ENCODE data around the genes S100A10, S100A11, LCE2B, LCE1D and SPRR5.

- RRBS = 63% methylated on average over 3 of the region's 13 CpGs
Measured at GRCh38 chr1:151509847-151510499, 1.2 kb upstream of the CGN start.

DNA sequence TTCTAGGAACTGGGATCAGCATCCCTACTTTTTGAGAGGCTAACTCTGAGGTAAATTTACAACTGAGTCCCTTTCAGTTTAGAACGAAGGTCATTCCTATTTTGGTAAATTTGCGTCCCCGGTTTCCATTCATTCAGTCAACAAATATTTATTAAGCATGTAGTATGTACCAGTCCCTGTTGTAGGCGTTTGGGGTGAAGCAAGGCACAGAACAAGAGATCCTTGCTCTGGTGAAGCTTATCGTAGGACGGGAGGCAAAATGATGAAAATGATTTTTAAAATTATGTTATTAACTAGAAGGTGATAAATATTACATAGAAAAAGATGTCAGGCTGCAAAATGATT is 715 bp upstream of the CGN start:
- RRBS = no CpG with 5 or more reads among the region's 6 CpGs

GRCh38 chr1:151513480-151514597 is 2.7 kb downstream of the CGN start:
- RRBS = no CpG with 5 or more reads among the region's 9 CpGs

DNA sequence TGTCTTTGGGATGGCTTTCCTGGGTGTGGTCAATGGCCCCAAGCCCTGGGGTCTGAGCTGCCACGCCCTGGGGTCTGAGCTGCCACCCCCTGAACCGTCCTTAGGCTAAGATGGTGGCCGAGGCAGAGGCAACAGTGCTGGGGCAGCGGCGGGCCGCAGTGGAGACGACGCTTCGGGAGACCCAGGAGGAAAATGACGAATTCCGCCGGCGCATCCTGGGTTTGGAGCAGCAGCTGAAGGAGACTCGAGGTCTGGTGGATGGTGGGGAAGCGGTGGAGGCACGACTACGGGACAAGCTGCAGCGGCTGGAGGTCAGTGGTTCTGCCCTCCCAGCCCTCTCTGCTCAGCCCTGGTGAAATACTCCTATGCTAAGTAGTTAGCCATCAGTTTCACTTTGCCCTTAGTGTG is 10.3 kb upstream of the TUFT1 start:
- RRBS = no CpG with 5 or more reads among the region's 18 CpGs

DNA sequence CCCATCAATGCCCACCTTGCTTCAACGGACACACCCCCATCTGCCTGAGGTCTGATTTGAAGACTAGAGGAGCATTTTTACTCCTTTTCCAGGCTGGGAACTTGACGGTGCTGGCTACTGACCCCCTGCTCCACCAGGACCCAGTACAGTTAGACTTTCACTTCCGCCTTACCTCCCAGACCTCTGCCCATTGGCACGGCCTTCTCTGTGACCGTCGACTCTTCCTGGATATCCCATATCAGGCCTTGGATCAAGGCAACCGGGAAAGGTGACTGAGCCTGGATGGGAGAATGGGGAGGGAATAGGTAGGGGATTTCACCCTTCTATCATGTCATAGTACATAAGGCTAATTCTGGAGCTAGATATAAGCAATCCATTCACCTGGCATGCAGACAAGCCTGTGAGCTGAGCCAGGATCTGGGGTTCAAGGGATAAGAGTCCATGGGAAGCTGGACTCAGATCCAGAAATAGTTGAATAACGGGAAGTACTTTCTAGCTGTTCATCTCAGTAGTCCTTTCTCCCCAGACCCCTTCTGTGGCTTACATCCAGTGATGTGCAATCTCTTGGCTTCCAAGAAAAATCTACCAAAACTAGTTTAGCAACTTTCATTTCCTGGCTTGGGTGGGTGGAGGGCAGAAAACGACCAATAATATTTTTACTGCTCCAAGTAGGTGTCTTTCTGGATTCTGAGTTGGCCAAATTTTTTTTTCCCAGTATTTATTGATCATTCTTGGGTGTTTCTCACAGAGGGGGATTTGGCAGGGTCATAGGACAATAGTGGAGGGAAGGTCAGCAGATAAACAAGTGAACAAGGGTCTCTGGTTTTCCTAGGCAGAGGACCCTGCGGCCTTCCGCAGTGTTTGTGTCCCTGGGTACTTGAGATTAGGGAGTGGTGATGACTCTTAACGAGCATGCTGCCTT is 4.9 kb upstream of the MRPL9 start:
- RRBS = no CpG with 5 or more reads among the region's 12 CpGs

GRCh38 chr1:151825965-151826714 is 5.5 kb downstream of the RORC start:
- RRBS = no CpG with 5 or more reads among the region's 16 CpGs

- RRBS = no CpG with 5 or more reads among the region's 4 CpGs
Measured at GRCh38 chr1:151834308-151834839, 2.8 kb upstream of the RORC start.

GRCh38 chr1:151838983-151839338 is 659 bp downstream of the C2CD4D start:
- RRBS = no CpG with 5 or more reads among the region's 23 CpGs

- RRBS = no CpG with 5 or more reads among the region's 3 CpGs
Measured at GRCh38 chr1:151920135-151920619, 10.9 kb upstream of the THEM4 start.

- RRBS = no CpG with 5 or more reads among the region's 10 CpGs
Measured at GRCh38 chr1:151944188-151945531, 35.3 kb upstream of the THEM4 start.

DNA sequence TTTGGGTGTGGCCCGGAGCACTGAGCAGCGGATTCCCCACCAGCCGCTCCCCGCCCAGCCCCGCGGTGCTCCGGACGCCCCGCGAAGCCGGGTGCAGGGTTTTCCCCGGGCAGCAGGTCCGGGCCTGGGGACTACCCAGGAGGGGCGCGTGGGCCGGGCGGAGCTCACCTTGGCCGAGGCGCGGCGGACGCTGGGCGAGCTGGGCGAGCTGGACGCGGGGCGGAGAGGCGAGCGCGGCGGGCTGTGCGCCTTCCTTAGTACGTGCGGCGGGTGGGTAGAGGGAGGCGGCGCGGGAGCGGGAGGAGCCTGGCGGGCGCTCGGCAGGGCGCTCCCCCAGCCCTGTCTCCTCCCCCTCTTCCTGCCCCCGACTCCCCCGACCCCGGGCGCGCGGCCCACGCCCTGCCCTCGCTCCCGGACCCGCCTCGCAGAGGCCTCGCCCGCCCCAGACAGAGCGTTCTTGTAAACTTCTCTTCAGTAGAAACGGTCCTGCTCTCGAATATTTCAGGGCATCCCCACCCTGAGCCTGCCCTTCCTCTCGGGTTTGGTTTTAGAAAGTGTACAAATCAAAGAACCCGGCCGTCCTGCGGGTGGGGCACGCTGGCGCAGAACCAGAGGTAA is at the start of gene S100A10:
S100A10 (minus strand) TSS at position 276 of the 618 bp plus-strand sequence.
- RRBS = 3% methylated on average over 12 of the region's 65 CpGs

DNA sequence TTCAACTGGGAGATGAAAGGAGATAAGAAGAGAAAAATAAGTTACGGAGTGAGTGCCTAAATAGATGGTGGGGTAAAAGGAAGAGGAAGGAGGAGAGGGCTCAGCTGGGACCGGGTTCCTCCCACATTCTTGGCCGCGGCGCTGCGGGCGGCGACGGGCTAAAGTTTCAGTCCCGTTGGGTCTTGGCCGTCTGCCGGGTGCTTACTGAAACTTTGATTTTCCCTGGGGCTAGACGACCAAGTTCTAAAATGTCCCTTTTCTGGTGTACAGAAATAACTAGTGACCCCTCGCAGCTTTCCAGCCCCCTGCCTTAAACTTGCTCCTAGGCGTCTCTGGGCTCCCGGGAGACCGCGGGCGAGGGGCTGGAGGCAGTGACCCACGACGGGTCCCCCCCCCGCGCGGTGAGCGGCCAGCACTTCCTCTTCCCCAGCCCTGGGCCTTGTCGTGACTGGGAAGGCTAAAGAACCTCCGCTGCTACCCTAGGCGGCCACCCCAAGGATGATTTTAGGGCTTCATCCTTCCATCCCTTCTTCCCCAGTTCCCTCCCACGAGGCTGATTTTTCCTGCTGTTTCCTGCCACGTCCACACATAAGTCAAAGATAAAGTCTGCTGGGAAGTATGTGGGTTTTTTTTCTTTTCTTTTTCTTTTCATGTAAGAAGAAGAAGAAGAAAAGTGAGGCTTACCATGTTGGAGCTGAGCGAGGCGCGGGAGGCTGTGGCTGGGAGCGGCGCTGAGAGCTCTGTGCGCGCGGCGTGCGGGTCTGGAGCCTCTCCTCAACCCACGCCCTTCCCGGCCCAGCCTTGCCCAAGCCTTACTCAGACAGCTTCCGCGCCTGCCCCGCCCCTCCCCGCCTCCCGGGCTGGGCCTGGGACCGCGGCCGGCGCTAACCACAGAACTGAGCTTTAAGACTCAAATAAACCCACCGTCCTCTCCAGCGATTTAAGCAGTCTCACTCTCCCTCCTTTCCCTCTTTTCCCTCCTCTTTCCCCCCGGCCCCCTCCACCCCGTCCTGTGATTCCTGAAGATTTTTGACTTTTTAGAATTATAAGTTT is at the start of gene S100A11:
S100A11 (minus strand) TSS at position 776 of the 1,053 bp plus-strand sequence.
- RRBS = 3% methylated on average over 15 of the region's 55 CpGs

DNA sequence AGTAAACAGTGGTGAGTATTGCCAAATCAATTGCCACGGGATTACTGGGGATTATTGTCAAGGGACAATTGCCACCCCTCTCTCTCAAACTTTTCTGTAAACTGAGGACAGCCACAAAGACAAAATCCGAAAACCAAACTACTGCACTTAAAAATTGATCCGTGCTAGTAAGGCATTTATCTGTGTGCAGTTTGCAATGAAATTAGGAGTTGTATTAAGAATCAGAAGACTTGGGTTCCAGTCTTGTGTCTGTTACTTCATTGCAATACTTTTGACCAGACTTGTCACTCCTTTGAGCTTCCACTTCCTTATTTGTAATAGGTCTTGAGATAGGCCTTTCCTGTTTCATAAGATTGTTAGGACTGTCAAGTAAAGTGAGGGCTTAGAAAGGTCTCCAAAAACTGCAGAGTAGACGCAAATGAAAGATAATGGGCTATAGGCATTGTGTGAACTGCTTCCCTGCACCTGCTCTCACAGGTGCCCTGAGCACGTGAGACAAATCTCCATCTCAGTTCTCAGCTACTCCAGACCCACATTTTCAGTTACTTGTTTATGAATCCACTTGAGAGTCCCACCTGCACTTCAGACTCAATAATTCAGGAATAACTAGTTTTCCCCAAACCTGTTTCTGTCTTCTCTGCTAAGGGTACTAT is 1.4 kb upstream of the S100A11 start:
- RRBS = no CpG with 5 or more reads among the region's 5 CpGs

DNA sequence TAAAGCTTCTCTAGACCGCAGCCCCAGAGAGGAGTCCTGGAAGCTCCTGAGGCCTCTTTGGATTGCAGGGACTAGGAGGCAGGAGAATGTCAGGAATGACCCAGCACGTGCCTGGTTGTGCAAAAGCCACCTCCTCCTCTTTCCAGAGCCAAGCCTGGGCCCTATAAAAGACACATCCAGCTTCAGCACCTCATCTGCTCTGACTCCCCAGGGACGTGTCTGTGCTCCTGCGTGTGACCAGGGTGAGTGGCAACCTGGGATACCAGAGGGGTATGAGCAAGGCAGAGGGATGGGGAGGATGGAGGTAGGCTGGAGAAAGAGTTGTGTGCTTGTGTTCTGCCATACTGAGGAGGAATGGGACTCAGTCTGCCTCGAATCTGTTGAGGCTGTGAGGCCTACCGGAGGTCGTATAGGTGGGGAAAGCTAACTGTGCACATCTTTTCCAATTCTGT is at the start of gene LCE2B:
LCE2B (plus strand) TSS at position 209 of the 452 bp plus-strand sequence.
- RRBS = no CpG with 5 or more reads among the region's 7 CpGs

DNA sequence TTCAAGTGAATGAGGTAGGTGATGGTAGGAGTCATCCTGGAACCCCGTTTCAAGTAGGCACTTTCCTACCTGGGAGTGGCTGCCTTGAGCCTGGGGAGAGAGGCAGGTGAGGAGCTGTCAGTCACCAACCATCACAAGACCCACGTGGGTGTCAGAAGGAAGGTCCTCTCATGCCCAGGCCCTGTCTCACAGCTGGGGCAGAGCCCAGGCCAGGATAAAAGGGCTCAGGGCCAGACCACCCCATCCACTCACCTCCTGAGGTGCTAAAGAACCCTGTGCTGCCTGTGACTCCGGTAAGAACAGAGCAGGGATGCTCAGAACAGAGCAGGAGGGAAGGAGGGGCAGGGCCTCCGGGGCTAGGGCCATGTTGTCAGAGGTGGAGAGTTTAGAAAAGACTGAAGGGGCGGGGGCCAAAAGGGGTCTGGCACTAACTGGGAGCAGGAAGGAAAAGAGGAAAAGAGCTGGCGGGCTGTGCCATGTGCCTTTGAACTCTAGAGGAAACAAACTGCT is at the start of gene LCE1D:
LCE1D (plus strand) TSS at position 243 of the 510 bp plus-strand sequence.
- RRBS = 65% methylated on average over 2 of the region's 6 CpGs

DNA sequence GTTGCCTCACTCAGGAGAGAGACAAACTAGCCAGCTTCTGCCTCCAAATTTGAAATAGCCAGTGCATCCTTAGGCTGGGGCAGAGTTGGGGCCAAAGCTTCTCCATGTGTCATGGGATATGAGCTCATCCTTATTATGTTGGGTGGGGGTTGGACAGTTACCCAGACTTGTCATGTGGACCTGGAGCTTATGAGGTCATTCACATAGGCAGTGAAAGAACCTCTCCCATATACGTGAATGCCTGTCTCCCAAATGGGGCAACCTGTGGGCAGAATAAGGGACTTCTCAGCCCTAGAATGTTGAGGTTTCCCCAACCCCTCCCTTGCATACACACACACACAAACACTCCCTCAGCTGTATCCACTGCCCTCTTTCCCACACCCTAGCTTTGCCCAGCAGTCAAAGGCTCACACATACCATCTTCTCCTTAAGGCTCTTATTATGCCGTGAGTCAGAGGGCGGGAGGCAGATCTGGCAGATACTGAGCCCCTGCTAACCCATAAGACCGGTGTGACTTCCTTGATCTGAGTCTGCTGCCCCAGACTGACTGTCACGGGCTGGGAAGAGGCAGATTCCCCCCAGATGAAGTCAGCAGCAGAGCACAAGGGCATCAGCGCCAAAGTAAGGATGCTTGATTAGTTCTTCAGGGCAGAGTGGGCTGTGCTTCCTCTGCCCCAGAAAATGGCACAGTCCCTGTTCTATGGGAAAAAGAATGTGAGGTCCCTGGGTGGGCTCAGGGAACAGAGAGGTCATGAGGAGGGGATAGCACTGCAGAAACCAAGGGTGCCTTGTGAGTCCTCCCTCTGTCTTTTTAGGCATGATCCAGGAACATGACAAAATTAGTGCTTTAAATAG is 2.1 kb upstream of the IVL start:
- RRBS = no CpG with 5 or more reads among the region's 6 CpGs

DNA sequence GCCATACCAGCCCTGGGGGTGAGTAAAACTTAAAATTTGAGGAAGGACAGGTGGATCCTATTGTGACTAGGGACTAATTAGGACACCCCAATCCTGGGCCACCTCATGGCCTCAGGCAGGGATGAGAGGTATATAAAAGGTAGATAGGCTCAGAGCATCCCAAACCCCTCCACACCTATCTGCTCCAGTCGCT is at the start of gene SPRR5:
SPRR5 (plus strand) TSS at position 162 of the 193 bp plus-strand sequence.
- RRBS = no CpG with 5 or more reads among the region's 1 CpG

DNA sequence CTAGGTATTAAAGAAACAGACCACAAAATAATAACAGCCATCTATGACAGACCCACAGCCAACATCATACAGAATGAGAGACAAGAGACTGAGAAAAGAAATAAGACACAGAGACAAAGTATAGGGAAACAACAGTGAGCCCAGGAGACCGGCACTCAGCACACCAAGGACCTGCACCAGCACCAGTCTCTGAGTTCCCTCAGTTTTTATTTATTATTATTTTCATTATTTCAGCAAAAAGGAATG is 6.2 kb downstream of the SPRR2E start:
- RRBS = no CpG with 5 or more reads among the region's 1 CpG

Data from mononuclear cell (primary cell).